Upper lobe of left lung (tissue), 5 donors: Measurements from ENCODE around the genes OR5B12, GLYAT, OR4D9, OR10V1, MS4A7 and MS4A14.

- PRO-cap, 2 experiments, result peak in 1 of 2 experiments; most common plus-strand start chr11:57827338 (in 1)
- RAMPAGE, long total RNA, 4 experiments, result no peak in any of the 4 experiments
These were observed 65.5 kb downstream of the CTNND1 start for GRCh38 chr11:57827096-57827511.

DNA sequence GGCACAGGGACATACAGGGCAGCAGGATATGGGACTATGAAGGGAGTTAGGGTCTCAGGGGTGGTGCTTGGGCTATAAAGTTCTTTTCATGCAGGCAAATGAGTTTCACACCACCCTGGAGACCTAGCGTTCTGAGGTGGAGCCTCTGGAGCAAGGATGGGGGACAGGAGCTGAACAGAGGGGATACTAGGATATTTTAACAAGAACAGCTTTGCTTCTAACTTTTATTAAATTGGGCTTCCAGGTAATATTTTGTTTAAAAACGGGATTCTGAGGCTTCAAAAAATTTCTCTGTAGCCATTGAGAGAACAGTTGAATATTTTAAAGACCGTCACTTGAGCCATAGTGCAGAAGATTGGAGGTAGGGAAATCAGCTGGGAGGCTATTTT is 71.5 kb downstream of the CTNND1 start:
- PRO-cap, 2 experiments, result peak in 1 of 2 experiments; most common plus-strand start position 129 of the sequence (in 1)
- RAMPAGE, long total RNA, 4 experiments, result no peak in any of the 4 experiments

DNA sequence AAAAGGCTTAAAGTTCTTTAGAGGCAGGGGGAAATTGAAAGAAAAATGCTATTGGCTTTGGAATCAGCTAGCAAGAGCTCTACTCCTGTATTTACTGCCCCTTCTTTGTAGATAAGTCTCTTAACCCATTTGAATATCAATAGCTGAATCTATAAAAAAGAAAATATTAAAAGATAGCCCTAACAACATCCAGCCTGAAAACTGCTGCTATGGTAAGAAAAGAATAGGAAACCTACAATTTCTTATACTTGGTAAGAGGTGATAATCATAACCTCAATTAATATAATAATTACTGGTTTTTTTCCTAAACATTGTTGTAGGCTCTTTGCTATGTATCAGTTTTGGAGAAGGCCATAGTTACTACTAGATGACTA is at the start of gene OR5B12:
Gene OR5B12 (minus strand): TSS at position 66 of the 374 bp plus-strand sequence.
- PRO-cap, 2 experiments, result no peak in any of the 2 experiments
- RAMPAGE, long total RNA, 4 experiments, result no peak in any of the 4 experiments

DNA sequence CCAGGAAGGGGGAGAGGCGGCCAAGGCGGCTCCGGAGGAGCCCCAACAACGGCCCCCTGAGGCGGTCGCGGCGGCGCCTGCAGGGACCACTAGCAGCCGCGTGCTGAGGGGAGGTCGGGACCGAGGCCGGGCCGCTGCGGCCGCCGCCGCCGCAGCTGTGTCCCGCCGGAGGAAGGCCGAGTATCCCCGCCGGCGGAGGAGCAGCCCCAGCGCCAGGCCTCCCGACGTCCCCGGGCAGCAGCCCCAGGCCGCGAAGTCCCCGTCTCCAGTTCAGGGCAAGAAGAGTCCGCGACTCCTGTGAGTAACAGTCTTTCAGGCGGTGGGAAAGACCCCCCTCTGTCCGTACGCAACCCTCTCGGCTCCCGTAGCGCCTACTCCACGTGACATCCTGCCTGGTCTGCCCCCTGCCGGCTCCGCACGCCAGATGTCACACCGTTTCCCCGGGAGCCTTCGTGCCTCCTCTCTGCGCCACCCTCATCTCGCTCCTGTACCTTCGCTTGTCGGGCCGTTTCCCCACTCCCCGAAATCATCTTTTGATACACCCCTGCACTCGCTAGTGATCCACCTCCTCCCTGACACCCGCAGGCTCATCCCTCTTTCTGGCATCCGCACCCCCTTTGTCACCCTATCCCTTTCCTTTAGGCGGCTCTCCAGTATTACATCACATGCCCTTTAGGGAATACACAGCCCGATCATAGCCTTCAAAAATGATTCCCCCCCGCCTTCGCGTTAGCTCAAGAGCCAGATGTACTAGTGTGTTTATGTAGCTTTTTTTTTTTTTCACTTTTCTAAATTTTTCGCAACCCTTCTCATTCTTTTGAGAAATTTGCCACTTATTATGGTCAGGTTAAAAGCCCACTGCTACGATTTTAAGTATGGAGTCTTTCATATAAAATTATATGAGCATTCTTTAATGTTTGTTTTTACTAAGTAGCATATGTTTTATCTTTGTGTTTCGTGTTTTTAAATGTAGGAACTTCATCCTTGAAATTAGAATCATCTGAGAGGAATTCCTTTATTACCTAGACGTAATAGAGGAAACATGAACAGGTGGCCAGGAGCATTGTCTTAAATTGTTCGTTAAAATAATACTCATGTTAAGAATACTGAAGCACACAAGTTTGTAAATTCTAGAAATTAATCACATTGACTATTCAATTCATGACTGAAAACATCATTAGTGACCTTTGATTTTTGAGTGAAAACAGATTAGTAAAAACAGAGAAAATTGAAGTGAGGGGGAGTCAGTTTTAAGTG is 891 bp downstream of the ZFP91 start:
- PRO-cap, 2 experiments, result peak in 2 of 2 experiments; most common plus-strand start position 423 of the sequence (in 2); most common minus-strand start position 338 of the sequence (in 1)
- RAMPAGE, long total RNA, 4 experiments, result start-site peak on the plus strand in 1 of 4 experiments, centred at position 258 of the sequence, 36 reads per replicate

- PRO-cap, 2 experiments, result no peak in any of the 2 experiments
- RAMPAGE, long total RNA, 4 experiments, result start-site peak on the plus strand in 2 of 4 experiments, at chr11:58609934-58610027 at its widest, 18 to 44 reads per replicate
These were observed 12.5 kb upstream of the CNTF start for GRCh38 chr11:58609715-58610650.

DNA sequence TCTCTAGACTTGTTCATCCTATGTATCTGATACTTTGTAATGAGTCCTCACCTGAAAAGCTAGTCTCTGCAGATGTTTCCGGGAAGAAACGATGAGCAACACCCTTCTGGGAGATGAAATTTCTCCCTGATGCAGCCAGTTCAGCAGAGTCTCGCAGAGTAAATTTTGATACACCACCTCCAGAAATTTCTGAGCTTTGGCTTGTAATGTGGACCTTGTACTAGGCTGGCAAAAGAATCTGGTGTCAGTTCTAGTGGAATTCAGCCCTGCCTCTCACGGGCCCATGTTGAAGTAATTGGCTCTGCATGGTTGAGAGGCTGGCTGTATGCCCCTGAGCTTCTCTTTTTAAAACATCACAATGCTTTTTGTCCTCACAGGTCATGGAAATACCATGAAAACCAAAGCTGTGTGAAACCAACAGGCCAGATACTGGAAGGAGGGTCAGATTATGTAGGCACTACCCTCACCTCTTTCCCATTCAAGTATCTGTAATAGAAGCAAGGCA is at the start of gene GLYAT:
Gene GLYAT (minus strand): TSS at position 160 of the 505 bp plus-strand sequence.
- PRO-cap, 2 experiments, result no peak in any of the 2 experiments
- RAMPAGE, long total RNA, 4 experiments, result no peak in any of the 4 experiments

DNA sequence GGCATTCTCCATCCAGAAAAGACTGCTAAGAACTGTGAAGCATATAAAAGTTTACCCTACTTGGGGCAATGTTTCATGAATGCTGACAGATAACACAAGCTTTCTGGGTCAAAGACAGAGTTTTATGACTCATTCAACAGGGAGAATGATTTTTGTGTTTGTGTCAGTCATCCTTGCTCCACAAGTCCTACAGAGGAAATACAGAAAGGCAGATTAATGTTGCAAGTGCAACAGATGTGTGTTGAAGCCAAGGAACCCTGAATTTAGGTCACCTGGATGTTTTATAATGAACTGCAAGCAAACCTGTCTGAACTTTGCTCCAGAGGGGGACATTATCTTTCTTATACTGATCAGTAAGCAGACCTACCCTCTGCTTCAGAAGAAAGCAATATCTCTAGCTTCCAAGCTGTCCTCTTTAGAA is 2.7 kb downstream of the GLYATL1 start:
- PRO-cap, 2 experiments, result no peak in any of the 2 experiments
- RAMPAGE, long total RNA, 4 experiments, result no peak in any of the 4 experiments

DNA sequence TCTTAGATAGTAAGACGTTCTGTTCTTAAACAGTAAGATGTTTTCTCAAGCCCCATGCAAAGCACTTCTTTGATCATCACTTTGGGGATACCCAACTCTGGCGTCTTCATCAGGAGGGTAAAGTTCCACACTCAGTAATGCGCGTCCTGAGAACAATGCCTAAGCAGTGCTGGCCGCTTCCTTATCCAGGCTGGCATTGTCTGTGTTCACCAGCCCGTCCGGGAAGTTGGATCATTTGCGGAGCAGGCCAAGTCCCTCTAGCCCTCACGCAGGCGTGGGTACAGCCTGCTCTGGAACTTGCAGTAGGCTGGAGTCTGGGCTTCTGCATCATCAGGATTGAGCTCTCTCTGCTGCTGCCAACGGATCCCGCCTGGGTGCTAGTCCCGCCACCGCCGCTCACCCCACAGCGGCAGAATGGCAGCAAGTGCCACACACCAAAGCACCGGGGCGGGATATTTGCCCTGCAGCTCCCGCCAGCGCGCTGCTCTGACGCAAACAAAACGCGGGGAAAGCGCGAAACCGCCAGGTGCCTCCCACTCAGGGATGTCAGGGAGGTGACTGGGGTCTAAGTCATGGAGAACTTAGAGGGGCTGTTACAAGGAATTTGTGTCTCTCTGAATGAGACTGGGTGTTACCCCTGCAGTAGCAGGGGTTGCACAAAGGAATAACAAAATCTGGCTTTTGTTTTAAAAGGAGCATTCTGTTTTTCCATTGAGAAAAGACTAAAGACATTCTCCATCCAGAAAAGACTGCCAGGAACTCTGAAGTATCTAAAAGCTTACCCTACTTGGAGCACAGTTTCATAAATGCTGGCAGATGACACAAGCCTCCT is 29.1 kb downstream of the GLYATL1 start:
- PRO-cap, 2 experiments, result no peak in any of the 2 experiments
- RAMPAGE, long total RNA, 4 experiments, result no peak in any of the 4 experiments

- PRO-cap, 2 experiments, result peak in 2 of 2 experiments; most common minus-strand start chr11:59173993 (in 1)
- RAMPAGE, long total RNA, 4 experiments, result no peak in any of the 4 experiments
These were observed 2.1 kb downstream of the DTX4 start for GRCh38 chr11:59173873-59174625.

DNA sequence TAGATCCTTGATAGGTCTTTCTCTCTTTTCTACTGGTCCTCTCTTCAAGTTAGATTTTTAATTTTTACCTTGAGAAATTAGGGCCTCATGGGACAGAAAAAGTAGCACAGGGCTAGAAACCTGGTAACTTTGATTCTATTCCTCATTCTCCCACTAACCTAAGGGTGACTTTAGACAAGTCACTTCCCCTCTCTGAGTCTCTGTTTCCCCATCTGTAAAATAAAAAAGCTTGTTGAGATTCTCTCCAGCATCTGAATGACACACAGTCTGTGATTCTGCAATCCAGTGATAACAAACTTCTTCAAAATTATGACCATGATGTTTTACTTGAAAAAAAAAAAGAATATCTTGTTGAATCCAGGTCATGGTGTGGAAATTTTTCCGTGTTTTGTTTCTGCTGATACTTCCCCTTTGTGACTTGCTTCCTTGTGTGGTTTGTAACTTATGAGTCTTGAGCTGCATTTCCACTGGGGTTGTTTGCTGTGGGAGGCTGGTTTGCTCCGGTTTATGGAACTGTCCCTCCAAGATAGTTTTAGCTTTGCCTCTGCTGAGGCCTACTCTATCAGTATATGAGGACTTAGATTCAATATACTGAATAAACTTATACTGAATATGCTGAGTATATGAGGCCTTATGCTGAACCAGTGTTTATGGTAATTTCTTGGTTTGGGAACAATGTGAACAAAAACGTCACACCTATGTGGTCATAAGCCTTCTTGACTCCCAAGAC is 9.9 kb upstream of the MPEG1 start:
- PRO-cap, 2 experiments, result no peak in any of the 2 experiments
- RAMPAGE, long total RNA, 4 experiments, result no peak in any of the 4 experiments

- PRO-cap, 2 experiments, result no peak in any of the 2 experiments
- RAMPAGE, long total RNA, 4 experiments, result no peak in any of the 4 experiments
These were observed 10.9 kb upstream of the MPEG1 start for GRCh38 chr11:59223562-59224118.

- PRO-cap, 2 experiments, result no peak in any of the 2 experiments
- RAMPAGE, long total RNA, 4 experiments, result no peak in any of the 4 experiments
These were observed 41.5 kb upstream of the MPEG1 start for GRCh38 chr11:59254191-59254667.

- PRO-cap, 2 experiments, result no peak in any of the 2 experiments
- RAMPAGE, long total RNA, 4 experiments, result no peak in any of the 4 experiments
These were observed 68.6 kb upstream of the MPEG1 start for GRCh38 chr11:59281218-59281748.

DNA sequence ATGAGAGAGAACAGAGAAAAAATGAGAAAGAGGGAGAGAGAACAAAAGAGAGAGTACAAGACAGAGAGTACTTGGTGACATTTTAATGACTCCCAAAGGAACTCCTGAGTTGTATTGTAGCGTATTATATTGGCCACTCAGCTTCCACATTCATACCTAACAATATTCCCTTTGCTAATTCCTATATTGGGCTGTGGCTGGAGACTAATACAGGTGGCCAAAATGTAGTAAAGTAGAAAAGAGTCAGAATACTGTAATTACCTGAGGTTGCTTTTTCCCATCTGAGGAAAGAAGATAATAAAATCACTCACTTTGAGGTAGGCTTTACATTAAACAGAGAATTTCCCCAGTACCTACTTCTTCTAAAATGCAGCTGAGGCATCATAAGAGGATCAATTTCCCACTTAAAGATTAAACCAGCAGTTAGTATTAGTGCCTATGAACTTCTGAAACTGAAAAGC is at the start of gene OR4D9:
Gene OR4D9 (plus strand): TSS at position 338 of the 461 bp plus-strand sequence.
- PRO-cap, 2 experiments, result no peak in any of the 2 experiments
- RAMPAGE, long total RNA, 4 experiments, result no peak in any of the 4 experiments

GRCh38 chr11:59669603-59670097 is 813 bp upstream of the PATL1 start:
- PRO-cap, 2 experiments, result peak in 2 of 2 experiments; most common plus-strand start chr11:59669668 (in 2)
- RAMPAGE, long total RNA, 4 experiments, result no peak in any of the 4 experiments

DNA sequence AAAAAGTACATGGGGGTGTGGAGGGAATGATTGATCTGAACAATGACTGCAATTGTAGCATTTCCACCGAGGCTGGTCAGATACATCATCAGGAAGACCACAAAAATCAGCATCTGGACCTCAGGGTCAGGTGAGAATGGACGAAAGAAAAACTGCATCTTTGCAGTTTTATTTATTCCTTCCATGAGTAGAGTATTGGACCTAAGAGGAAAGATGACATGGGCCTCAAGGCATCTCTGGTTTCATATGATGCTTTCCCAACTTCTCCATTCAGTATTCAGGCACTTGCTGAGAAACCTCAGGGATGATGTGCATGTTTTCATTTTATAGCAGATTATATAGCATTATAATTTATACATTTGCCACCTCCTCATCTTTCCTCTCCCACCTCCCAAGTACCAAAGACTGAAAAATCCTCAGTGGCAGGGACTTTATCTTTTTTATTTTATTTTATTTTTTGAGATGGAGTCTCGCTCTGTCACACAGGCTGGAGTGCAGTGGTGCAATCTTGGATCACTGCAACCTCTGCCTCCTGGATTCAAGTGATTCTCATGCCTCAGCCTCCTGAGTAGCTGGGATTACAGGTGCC is at the start of gene OR10V1:
Gene OR10V1 (minus strand): TSS at position 185 of the 589 bp plus-strand sequence.
- PRO-cap, 2 experiments, result no peak in any of the 2 experiments
- RAMPAGE, long total RNA, 4 experiments, result no peak in any of the 4 experiments

DNA sequence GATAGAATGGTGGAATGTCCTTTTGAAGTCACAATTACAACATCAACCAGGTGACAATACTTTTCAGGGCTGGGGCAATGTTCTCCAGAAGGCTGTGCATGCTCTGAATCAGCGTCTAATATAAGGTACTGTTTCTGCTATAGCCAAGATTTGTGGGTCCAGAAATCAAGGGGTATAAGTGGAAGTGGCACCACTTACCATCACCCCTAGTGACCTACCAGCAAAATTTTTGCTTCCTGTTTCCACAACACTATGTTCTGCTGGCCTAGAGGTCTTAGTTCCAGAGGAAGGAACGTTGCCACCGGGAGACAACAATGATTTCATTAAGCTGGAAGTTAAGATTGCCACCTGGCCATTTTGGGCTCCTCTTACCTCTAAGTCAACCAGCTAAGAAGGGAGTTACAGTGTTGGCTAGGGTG is 20.5 kb downstream of the MS4A4E start:
- PRO-cap, 2 experiments, result no peak in any of the 2 experiments
- RAMPAGE, long total RNA, 4 experiments, result no peak in any of the 4 experiments

- PRO-cap, 2 experiments, result peak in 2 of 2 experiments; most common plus-strand start chr11:60378532 (in 2); most common minus-strand start chr11:60378391 (in 1)
- RAMPAGE, long total RNA, 4 experiments, result start-site peak on the plus strand in 4 of 4 experiments, at chr11:60378485-60378613 at its widest, 723 to 1,556 reads per replicate
These were observed at the start of gene MS4A7 for GRCh38 chr11:60378193-60378910. Gene MS4A7 (plus strand): TSS chr11:60378532.

DNA sequence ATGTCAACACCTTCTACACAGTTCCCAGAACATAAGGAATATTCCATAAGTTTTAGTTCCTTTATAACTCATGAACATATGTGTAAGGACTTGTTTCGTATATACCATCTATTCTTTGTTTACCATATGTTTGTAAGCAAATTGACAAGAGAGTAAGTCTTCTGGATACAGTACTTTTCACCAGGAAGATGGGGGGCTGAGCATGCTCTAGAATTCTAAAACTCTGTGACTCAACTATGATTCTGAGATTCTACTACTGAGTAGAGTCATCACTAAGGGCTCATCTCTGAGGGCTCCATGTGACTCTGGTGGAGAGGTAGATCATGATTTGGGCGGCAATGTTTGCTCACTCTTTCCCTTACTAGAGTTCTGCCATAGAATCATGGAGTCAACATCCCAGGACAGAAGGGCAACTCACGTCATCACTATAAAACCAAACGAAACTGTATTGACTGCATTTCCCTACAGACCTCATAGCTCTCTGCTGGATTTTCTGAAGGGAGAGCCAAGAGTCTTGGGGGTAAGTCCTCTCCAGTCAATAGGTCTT is at the start of gene MS4A14:
Gene MS4A14 (plus strand): TSS at position 263 of the 547 bp plus-strand sequence.
- PRO-cap, 2 experiments, result no peak in any of the 2 experiments
- RAMPAGE, long total RNA, 4 experiments, result no peak in any of the 4 experiments

DNA sequence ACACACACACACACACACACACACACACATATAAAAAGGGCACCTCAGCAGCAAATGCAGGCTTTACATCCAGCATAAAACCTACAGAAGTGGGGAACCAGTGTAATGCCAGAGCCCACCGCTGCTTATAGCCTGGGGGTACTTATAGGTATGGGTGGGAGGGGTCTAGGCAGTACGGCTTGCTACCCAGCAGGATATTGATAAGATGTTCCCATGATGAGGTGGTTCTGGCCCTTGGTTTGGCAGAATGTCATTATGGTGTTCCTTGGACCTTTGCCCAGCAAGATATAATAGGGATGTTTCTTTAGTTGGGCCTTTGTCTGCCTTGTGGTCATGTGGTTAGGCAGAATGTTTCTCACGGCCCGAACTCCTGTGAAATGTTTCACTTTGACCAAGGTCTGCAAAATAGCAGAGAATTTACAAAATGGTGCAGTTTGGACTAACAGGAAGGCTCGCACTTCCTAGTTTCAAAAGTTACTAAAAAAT is 15.6 kb upstream of the MS4A8 start:
- PRO-cap, 2 experiments, result no peak in any of the 2 experiments
- RAMPAGE, long total RNA, 4 experiments, result no peak in any of the 4 experiments